Thoracic aorta (tissue), 1 donor: ENCODE measurements around the gene RNF227.

DNA sequence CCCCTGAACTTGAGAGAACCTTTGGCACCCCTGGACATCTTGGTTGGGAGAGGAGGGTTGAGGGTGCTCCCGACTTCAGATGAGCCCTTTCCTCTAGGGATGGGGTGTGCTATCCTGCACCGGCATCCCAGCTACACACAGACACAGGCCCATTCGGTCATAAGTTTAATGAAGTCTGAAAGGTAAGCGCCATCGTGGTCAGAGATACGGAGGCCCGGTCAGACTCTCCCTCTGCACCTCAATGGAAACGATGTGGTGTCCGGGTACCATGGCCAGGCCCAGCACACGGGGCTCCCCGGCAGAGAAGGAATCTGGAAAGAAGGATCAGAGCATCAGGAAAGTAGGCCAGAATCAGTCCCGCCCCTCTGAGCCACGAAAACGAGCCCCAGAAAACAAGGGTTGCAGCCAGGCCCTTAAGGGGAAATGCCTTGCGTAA is 808 bp downstream of the NAA38 start:
- RAMPAGE, long total RNA: no peak

GRCh38 chr17:7883648-7884283 is 4.8 kb upstream of the CHD3 start:
- RAMPAGE, long total RNA: no peak

GRCh38 chr17:7897836-7898134 is 9.2 kb downstream of the CHD3 start:
- RAMPAGE, long total RNA: no peak

DNA sequence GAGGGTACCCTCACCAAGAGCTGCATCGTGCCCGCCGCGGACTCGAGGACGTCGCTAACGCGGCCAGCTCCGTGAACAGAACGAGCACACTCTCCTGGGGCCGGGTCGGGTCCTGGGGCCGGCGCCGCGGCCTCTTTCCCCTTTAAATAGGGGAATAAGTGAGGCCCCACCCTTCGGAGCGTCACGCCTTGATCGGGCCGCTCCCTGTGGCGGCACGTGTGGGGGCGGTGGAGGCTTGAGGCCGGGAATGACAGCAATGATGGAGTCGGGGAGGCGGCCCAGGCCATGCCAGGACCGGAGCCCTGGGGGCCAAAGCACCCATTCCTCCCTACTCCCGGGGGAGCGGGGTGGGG is at the start of gene RNF227:
Gene RNF227, minus strand, starts transcription at position 120 of the 353 bp plus-strand sequence.
- RAMPAGE, long total RNA: no peak

DNA sequence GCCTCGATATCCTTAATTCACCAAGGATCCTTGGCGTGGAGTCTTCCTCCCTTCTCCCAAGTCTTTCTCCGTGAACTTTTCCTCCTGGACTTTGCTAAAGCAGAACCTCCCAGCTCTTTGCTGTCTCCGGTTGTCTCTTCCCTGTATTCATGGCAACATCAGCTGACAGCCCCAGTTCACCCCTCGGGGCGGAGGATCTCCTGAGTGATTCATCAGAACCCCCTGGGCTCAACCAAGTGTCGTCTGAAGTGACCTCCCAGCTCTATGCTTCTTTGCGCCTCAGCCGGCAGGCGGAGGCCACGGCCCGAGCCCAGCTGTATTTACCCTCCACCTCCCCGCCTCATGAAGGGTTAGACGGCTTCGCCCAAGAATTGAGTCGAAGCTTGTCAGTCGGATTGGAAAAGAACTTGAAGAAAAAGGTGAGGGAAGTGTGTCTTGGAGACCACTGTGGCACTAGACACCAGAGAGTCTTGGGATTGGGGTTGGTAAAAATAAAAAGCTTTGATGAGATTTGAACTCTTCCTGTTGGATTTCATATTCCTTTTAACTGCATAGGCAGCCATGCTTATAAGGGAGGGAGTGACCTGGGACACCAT is 1.0 kb downstream of the CNTROB start:
- RAMPAGE, long total RNA: no peak

GRCh38 chr17:7937033-7937479 is 5.0 kb downstream of the CNTROB start:
- RAMPAGE, long total RNA: no peak

DNA sequence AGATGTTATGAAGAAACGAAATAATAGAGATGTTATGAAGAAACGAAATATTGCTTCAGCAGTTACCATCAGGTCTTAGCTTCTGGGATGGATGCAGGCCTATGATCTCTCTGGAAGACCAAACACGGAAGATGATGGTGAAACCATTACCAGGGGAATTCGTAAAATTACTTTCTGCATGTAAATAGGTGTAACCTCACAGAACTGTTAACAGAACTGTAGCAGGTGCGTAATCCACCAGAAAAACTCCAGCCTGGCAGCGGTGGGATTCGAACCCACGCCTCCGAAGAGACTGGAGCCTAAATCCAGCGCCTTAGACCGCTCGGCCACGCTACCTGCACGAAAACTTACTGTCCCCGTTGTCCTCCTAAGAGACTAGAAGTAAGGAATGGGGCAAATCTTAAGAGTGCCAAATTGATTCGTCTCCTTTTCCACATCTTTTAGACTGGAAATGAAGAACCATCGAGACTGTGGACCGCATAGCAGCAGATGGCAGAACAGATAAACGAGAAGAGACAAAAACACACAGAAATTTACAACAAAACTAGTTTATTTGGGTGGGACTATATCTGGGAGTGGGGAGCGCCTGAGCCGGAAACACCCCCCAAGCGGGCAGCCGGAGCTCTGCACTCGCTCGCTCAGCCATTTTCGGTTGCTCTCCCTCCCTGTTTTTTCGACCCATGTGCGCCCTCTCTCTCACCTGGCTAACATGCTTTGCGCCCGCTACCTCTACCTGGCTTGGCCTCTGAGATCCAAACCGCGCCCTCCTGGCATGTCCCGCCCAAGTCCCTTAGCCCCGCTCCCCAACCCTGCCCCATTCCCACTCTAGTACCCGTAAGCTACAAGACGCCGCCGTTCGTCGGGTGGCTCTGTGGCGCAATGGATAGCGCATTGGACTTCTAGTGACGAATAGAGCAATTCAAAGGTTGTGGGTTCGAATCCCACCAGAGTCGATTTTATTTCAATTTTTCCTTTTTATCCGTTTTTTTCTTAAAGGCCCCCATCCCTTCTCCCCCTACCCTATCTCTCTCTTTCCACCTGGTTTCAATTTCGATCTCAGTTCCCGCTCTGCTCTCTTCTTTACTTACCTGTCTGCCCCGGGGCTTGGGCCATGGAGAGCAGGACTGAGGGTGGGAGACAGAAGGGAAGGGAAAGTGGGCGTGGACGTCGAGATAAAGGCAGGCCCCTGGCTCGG is 2.1 kb upstream of the ALOXE3 start:
- RAMPAGE, long total RNA: no peak

DNA sequence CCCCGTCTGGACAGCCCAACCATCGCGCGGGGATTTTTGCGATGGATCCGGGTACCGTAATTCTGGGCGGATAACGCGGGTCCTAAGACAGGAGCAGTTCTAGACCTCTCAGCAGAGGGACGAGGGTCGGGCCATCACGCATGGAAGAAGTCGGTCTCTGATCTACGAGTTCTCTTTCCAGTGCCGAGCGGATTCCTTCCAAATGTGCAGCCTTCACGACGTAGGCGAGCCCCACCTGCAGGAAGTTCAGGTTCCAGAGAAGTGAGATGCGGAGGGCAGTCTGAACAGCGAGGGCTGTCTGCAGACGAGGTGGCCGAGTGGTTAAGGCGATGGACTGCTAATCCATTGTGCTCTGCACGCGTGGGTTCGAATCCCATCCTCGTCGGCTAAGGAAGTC is 3.4 kb downstream of the BORCS6 start:
- RAMPAGE, long total RNA: no peak

DNA sequence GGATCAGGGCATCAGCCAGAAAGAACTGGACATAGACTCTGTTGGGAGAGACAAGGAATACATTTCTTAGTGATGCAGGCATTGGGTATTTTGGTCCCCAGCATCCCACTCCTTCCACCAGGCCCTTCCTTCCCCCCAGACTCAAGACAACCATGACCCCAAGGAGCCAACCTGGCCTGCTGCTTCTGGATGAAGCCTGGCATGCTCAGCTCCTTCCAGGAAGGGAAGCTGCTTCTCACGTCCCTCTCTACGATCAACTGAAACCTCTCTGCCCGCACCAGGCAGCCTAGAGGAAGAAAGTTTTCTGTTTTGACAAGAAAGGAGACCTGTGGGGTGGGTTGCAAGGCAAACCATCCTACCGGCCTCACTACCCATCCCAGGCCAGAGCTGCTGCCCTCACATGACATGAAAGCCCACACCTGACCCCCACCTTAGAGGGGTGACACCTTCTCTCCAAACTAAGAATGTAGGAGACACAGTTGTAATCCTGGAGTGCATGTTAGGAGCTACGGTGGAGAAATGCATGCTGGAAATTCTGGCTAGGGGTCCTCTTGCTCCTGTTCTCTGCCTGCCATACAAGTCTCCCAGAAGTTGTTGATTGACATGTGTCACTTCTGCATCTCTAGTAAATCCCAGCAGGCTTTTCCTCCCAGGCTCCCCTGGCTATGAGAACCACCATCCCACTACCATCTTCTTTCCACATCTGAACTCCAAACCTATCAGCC is 15.5 kb downstream of the CTC1 start:
- RAMPAGE, long total RNA: no peak

DNA sequence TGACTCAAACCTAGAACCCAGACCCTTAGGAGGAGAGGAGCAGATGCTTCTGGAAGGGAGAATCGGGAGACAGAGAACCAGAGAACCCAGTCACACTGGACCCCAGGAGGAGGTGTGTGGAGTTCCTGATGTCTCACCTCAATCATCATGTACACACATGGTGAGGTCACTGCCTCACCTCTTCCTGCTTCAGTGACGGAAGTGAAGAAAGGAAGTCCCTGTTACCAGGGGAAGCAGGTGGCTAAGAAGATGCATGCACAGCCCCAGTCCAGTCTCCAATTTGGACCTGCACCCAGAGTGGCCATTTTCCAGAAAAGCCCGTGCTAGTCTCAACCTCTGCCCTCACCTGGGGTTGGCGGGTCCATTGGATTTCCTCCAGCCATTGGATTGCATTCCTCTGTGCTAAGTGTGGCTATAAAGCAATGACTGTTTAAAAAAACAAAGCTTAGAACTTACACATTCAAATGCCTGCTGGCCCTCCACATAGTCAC is 3.9 kb downstream of the RNF222 start:
- RAMPAGE, long total RNA: no peak

DNA sequence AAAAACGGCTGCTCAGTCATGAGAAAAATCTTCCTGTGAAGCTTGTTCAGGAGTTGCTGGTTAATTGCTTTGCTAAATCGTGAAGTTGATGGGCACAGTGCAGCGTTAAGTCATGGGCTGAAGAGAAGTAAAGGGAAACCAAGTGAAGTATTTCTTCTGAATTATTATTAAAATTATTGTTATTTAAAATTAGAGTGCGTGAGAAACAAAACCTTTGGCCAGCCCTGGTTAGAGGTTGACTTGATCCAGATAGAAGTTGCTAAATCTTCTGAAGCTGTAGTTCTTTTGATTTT is 1.3 kb downstream of the NDEL1 start:
- RAMPAGE, long total RNA: no peak

GRCh38 chr17:8467654-8468151 is 32.0 kb downstream of the NDEL1 start:
- RAMPAGE, long total RNA: no peak

DNA sequence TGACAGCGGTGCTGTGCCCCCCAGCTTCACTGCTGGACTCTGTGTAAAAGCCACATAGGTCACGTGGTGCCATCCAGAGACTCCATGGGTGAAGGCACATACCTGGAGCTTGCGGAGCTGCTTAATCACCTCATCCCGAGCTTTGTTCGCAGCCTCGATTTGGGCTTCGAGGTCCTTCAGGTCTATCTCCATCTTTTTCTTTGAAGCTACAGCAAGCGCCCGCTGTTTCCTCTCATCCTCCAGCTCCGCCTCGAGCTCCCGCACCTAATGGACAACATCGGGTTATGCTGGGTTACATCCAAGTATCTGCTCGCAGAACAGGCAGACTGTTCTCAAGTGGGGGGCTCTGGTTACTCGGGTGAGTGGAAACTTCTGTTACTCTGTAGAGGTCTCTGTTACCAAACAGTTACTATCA is 51.7 kb downstream of the NDEL1 start:
- RAMPAGE, long total RNA: no peak

DNA sequence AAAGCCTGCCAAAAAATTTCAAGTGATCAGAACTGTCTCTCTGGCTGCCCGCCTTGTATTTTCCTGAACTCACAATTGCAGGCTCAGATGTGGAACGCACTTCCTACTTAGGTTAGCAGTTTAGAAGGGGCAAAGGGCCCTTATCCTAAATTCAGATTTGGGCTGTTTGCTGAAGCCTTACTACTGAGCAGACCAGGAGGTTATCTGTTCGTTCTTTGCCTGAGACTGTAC is 24.0 kb downstream of the MYH10 start:
- RAMPAGE, long total RNA: no peak

- RAMPAGE, long total RNA: no peak
Measured at GRCh38 chr17:8751692-8752315, 6.5 kb downstream of the SPDYE4 start.

GRCh38 chr17:8807071-8807724 is 8.0 kb upstream of the MFSD6L start:
- RAMPAGE, long total RNA: no peak

GRCh38 chr17:8929748-8930174 is 35.7 kb downstream of the PIK3R5 start:
- RAMPAGE, long total RNA: no peak

DNA sequence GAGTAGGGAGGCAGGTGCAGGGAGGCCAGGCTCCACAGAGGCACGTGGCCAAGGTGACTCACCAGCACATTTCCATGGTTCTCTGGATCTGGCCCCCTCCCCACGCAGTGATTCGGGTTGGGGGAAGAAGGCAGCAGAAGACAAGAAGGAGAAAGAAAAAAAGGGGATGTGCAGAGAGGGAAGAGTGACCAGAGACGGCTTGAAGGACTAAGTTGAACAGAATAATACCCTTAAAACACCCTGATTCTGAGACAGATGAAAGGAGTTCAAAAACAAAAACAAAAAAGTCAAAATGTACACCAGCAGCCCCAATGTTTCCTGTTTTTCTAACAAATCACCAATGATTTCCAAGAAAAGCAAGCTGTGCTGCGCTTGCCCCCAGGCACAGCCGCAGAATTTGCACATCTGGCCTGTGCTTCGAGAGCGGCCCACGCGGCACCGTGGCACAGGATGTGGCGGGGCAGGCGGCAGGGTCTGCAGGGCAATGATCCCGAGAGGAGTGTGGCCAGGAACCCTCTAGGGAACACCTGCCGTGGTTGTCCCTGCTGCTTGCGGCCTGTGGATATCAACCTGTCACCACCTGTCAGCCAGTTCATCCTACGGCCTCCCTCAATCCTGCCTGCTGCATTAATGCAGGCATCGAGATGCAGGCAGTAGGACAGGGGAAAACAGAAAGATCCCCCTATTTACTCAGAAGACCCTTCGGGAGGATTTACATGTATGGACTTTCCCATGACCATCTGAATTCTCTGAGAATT is 24.1 kb downstream of the PIK3R5 start:
- RAMPAGE, long total RNA: no peak

- RAMPAGE, long total RNA: no peak
Measured at GRCh38 chr17:8951068-8951691, 14.3 kb downstream of the PIK3R5 start.

DNA sequence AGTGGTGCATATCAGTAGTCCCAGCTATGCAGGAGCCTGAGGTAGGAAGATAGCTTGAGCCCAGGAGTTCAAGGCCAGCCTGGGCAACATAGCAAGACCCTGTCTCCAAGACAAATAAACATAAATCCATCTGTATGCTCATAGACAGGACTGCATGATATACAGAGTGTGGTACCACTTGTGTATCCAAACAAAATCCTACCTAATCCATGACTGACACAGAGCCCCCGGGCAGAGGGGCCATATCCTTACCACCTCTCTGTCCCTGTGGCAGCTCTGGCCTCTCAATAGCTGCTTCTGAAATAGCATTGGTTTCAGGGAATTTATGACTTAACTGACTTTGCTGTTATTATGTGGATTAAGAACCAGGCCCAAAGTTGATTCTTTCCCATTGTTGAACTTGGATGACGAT is 31.3 kb downstream of the NTN1 start:
- RAMPAGE, long total RNA: no peak